ENCODE measurements around the gene ACTR3B.

GRCh38 chr7:152366741-152366992 lies 69.1 kb downstream of the KMT2C start:
- PRO-cap: no peak
- RAMPAGE, long total RNA: no peak
- RRBS: 14% methylated on average over 20 of the region's 30 CpGs

- PRO-cap: no peak
- RAMPAGE, long total RNA: no peak
- RRBS: no CpG with 5 or more reads among the region's 3 CpGs
Measured at GRCh38 chr7:152459753-152460304, 24.0 kb upstream of the KMT2C start.

GRCh38 chr7:152759251-152759942 lies at the start of gene ACTR3B:
Gene ACTR3B, plus strand, starts transcription at chr7:152759752.
- PRO-cap: unidirectional peak, plus-strand start at chr7:152759767
- RAMPAGE, long total RNA: no peak
- RRBS: 1% methylated on average over 34 of the region's 56 CpGs

GRCh38 chr7:153038613-153038943 lies 279.0 kb downstream of the ACTR3B start:
- PRO-cap: no peak
- RAMPAGE, long total RNA: no peak
- RRBS: no CpG with 5 or more reads among the region's 4 CpGs

GRCh38 chr7:153665409-153665847 lies 386.8 kb upstream of the DPP6 start:
- PRO-cap: no peak
- RAMPAGE, long total RNA: no peak
- RRBS: no CpG with 5 or more reads among the region's 9 CpGs

DNA sequence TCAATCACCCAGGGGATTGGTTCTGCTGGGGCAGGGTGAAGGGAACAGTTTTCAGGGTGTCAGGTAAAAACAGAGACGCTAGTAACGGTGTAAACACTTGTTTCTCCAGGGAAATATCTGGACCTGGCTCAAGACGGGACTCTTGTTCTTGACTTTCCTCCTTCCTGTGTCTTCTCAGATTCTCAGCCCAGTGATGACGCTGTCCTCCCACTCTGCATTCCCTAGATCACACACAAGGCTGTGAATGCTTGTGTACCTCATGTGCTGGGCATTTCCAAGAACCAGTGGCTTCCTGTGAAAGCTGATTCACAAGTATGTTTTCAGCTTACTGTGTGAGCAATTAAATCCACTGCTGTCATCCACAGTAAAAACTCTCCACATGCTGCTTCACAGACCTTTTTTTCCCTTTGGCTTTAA lies 193.9 kb upstream of the DPP6 start:
- PRO-cap: no peak
- RAMPAGE, long total RNA: no peak
- RRBS: no CpG with 5 or more reads among the region's 4 CpGs

- PRO-cap: no peak
- RAMPAGE, long total RNA: no peak
- RRBS: no CpG with 5 or more reads among the region's 7 CpGs
Measured at GRCh38 chr7:155244126-155244483, 53.6 kb upstream of the INSIG1 start.

GRCh38 chr7:155273574-155273950 lies 24.1 kb upstream of the INSIG1 start:
- PRO-cap: no peak
- RAMPAGE, long total RNA: no peak
- RRBS: no CpG with 5 or more reads among the region's 5 CpGs

- PRO-cap: no peak
- RAMPAGE, long total RNA: no peak
- RRBS: no CpG with 5 or more reads among the region's 5 CpGs
Measured at GRCh38 chr7:155274613-155275498, 22.8 kb upstream of the INSIG1 start.

- PRO-cap: no peak
- RAMPAGE, long total RNA: no peak
- RRBS: no CpG with 5 or more reads among the region's 5 CpGs
Measured at GRCh38 chr7:155291036-155291468, 6.6 kb upstream of the INSIG1 start.

- PRO-cap: no peak
- RAMPAGE, long total RNA: no peak
- RRBS: no CpG with 5 or more reads among the region's 4 CpGs
Measured at GRCh38 chr7:155306533-155306797, 8.8 kb downstream of the INSIG1 start.

DNA sequence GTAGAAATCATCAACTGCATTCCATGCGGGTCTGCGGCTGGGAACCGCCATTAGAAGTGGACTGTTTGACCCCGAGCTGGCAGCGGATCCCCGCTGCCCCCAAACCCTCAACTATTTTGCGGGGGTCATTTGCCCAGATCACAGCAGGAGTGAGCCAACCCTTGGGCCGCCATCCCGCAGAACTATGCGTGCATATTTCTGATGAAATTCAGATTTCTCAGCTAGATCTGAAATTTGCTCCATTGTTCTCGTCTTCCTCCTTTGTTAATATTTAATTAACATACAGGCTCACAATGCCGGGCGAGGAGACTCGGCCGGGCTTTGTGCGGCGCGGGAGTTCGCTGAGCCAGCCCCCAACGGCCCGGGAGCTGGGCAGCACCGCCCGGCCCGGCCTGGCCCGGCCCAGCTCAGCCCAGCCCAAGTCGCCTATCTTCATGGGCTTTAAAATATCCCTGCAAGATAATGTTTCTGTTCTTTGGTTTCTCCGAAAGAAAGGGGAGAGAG lies 2.1 kb downstream of the EN2 start:
- PRO-cap: no peak
- RAMPAGE, long total RNA: no peak
- RRBS: 9% methylated on average over 8 of the region's 27 CpGs

DNA sequence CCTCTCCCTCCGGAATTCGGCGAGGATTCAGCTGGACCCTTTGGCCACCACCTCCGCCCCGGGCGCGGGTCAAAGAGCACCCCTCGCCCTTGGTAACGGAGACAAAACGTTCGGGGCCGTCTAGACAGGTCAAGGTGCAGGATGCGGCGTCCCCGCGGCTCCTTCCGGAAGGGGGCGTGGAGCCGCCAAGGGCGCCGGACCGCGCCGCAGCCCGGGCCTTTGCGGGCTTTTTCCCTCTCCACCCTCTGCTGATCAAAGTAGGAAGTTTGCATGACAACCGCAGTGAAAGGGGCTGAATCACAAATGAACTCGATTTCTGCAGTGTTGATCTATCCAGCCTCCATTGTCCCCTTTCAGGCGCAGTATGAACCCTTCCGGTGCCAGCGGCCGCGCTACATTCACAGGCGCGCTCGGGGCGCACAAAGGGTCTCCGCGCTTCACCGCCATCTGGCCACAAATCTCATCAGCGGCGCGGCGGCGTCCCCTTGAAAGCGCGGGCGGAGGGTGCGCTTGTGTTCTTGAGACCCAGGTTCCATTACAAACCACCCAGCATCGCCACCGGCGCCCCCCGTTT lies 36.5 kb downstream of the CNPY1 start:
- PRO-cap: no peak
- RAMPAGE, long total RNA: no peak
- RRBS: 4% methylated on average over 13 of the region's 53 CpGs

DNA sequence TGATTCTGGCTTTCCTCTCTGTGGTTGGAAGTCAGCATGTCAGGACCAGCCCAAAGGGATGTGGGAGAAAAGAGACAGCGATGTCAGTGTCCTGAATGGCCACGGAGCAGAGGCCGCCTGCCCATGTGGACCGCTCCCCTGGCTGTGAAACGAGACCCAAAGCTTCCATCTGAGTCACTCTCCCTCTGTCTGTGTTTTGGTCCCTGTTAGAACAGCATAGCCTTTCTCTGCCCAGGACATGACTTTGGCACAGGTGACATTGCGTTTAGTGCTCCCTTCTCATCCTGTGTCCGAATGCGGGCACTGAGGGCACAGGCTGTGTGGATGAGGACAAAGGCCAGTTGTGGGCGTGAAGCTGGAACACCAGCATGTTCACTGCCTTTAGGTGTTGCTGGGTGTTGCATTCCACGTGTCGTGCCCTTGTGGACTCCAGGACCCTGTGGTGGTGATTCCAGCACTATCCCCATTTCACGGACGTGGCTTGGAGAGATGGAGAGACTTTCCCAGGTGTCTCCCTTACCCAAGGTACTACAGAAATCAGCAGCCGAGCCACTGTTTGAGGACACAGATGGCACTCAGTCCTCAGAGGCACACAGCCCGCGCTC lies 738 bp upstream of the CNPY1 start:
- PRO-cap: no peak
- RAMPAGE, long total RNA: no peak
- RRBS: no CpG with 5 or more reads among the region's 16 CpGs

GRCh38 chr7:155594942-155595493 lies 48.7 kb upstream of the CNPY1 start:
- PRO-cap: no peak
- RAMPAGE, long total RNA: no peak
- RRBS: no CpG with 5 or more reads among the region's 5 CpGs

DNA sequence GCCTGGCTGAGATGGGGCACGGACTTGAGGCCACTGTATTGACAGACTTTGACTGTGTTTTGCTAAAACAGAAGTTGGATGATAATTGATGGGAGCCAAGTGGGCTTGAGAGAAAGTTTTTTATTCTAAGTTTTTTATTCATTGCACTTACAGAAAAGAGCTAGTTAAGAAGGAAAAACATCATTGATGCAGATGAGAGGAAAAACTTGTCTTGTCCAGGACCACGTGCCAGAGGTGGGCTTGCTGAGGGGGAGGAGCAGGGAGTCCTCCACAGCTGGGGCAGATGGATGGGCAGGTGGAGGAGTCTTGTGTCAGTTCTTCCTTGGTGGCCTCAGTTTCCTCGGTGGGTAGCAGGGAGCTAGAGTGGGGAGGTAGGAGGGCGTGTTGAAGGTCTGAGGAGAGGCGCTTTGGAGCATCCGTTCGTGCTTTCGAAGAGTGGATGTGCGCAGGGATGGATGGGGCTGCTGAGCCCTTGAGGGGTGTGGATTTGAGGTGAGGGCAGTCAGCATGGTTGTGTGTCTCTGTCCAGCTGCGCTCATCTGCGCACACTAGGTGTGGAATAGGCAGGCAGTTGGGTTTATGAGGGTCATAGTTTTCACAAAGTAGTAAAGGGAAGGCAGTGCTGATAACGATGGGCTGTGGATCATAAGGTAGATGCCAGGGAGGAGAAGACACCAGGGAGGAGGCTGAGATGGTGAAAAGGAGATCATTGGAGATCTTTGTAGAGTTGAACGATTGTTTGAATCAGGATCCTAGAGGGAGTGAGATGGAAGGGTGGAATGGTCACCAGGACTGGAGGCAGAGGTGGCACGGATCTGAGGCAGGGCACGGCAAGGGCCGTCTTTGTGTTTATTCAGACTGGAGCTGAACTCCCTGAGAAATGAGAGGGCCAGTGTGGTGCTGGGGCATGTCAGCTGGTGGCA lies 69.4 kb downstream of the RBM33 start:
- PRO-cap: no peak
- RAMPAGE, long total RNA: no peak
- RRBS: no CpG with 5 or more reads among the region's 16 CpGs

GRCh38 chr7:155809355-155809596 lies 3.0 kb downstream of the SHH start:
- PRO-cap: no peak
- RAMPAGE, long total RNA: no peak
- RRBS: 2% methylated on average over 1 of the region's 11 CpGs

DNA sequence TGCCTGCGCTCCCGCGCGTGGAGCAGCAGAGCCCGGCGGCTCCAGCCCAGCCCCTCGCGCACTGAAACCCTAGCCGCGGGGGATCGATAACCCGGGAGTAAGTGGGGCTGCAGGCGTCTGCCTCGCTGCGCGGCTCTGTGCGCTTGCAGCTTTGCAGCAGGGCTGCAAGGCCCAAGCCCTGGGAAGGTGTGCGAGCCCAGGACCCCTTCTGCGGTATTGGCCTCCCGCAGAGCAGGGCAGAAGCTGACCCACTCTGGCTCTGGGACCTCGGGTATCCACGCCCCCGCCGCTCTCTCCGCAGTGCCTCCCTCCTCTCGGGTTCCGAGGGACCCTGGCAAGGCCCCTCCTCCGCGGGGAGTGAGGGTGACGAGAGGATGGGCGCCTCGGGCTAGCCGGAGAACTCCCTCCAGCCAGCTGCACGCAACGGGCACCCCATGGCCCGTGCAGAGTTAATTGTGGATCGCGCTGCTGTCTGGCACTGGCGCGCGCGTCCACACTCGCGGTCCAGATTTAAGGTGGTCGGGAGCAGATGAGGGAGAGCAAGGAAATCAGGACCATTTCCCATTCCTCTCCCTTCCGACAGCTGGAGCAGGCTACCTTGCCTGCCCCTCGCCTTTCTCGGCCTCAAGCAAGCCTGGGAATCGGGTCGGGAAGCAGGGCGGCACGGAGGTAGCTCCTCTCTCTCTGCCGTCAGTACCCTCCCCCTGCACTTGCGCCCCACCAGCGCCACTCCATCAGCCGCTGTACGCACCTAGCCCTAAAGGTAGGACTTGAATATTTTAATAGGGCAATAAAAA lies 2.0 kb downstream of the SHH start:
- PRO-cap: no peak
- RAMPAGE, long total RNA: no peak
- RRBS: 5% methylated on average over 12 of the region's 57 CpGs

DNA sequence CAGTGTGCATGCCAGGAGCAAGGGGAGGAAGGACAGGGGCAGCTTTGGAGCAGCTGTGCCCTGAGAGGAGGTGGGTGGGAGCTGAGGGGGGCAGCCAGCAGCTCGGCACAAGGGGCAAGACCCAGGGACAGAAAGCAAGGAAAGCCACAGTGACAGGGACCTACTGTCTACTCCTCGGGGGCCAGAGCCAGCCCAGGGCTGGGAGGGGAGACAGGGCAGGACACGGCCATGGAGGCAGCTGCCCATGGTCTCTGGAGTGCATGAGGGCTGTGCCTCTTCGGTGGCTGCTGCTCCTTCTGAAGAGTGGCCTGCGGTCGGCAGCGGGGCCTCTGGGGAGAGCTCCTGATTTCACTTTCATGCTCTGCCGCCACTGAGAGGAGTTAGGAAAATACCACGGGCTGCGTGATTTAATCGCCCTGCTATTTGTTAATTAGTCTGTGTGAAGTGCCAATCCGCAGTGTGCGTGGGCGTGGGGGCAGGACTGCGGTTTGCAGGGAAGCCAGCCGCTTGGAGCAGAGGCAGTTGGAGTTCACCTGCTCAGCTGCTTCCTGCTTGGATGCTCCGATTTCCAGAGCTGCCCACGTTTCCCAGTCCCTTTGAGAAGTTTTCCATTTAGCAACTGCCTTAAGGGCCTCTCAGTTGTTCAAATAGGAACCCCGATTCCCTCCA lies 149.4 kb upstream of the SHH start:
- PRO-cap: no peak
- RAMPAGE, long total RNA: no peak
- RRBS: no CpG with 5 or more reads among the region's 19 CpGs

- PRO-cap: no peak
- RAMPAGE, long total RNA: no peak
- RRBS: no CpG with 5 or more reads among the region's 7 CpGs
Measured at GRCh38 chr7:156608791-156609552, 31.6 kb upstream of the RNF32 start.

Measured in lung (tissue), 4 donors.